ENCODE measurements around a stretch of chr6.

DNA sequence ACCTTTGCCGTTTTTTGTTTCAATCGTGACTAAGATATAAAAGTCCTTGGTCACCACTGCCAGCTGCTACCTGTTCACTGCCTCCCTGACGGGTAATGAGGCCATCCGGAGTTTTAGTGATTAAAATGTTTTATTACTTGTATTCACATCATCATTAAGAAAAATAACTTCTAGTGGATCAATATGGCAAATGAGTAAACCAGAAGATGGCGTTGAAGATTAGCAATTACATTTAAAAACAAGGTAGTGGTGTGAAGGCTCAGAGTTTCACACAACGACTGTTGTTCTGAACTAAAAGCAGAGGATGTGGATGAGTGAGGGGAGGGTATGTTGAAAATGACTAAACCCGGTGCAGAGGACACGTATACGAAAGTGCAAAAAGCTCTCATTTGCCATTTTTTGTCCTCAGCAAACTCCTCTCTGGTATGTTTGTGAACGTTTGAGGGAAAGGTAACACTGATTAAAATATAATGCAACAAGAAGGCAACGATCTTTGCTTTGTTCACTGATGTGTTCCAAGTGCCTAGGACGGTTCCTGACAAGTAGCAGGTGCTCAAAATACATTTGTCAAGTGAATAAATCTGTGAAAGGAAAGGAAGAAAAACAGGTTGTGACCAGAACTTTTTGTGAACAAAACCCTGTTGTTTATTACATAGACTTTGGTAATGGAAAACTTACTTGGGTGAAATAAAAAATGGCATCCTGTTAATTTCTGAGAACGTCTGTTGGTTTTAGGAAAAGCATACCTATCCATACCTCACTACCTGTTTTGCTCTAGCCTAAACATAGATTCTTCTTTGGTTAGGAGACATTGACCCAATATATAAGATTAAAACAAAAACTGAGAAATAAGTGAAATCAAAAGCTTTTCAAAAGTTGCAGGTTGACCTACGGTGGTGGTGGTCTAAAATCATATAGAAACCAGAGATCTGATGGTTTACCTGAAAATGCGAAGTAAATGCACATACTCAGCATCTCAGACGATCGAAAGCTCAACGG is 1.7 kb upstream of the IRF4 start:
- PRO-cap: no peak
- RAMPAGE, long total RNA: no peak

GRCh38 chr6:404697-405362 is 13.3 kb downstream of the IRF4 start:
- PRO-cap: no peak
- RAMPAGE, long total RNA: no peak

- PRO-cap: no peak
- RAMPAGE, long total RNA: no peak
These were observed 55.1 kb downstream of the IRF4 start for GRCh38 chr6:446623-447111.

DNA sequence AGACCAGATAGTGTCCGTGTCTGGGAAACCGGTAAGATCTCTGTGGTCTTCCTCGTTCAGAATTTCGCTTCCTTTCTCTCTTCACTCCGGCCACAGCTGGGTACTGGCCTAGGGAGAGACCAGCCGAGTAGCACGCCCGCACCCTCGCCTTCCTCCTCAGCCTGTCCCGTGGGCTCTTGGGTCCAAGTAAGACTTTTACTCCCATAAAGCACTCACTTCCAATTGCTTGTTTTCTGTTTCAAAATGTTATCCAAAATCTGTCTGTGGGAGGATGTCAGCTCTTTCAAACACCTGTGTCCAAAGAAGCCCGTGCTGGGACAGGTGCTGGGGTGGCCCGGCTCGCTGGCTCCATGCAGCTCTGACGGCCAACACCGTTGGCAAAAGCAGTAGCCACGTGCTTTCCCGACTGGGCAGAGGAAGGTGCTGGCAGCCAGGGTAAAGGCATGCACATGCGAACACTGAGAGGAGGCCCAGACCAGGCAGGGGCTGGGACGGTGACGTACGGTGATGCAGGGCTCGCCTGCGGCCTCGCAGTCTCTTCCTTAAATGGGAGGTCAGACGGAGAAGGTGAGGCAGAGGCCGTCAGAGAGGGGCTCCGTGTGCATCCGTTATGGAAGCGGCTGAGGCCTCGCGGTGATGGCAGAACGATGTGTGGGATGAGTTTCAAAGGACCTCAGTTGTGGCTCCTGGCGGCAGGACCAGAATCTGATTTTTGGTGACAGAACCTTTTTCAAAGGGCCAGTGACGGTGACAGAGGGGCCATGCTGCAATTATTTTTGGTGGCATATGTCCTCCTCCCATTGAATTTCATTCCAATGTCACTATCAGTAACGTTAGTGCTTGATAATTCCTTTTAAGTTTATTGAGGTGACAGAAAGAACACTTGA is 112.4 kb downstream of the IRF4 start:
- PRO-cap: no peak
- RAMPAGE, long total RNA: no peak

GRCh38 chr6:1063577-1064251 is 248.2 kb upstream of the FOXQ1 start:
- PRO-cap: no peak
- RAMPAGE, long total RNA: no peak

DNA sequence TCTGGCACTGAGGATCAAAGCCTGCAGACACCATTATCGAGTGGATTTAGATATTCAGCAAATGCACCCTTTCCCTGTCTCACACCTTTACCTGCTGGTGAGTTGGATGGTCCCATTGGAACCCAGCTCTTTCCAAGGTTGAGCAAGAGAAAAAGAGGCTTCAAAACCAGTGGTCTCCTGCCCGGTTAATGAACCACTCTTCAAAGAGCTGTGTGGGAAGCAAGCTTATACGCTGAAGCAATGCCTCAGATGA is 83.5 kb upstream of the FOXQ1 start:
- PRO-cap: no peak
- RAMPAGE, long total RNA: no peak

DNA sequence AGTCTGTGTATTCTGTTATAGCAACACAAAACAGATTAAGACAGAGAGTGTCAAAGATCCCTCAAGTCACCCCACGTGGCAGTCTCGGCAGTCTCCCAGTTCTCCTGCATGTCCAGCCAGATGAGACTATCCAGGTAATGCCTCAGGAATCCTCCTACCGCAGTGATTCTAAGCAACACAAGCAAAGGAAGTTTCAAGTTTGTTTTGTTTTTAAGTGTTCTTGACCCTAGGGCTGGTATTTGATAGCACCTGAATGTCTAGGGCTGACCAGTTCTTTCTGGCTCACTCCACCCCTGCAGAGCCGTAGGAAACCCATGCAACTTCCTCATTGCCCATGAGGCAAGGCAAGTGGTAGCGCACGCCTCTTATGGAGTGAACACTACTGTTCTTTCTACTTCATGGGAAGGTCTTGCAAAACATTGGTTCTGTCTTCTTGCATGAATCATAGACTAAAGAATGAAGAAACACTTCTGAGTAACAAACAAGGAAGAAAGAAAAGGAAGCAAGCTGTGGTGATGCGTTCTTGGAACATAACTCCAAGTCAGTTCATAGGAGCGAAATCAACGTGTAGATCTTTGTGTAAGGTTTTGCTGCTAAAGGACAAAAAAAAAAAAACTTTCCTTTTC is 24.7 kb upstream of the FOXQ1 start:
- PRO-cap: no peak
- RAMPAGE, long total RNA: no peak

- PRO-cap: no peak
- RAMPAGE, long total RNA: no peak
These were observed 15.8 kb upstream of the FOXQ1 start for GRCh38 chr6:1296193-1296453.

DNA sequence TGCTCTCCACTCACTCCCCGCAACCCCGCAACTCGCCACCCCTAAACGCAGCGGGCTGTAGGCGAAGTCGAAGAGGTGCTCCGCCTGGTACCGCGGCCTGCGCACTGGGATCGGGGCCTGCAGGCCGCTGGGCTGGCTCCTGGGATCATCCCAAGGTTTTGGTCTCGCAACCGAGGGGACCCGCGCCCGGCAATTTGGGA is 4.7 kb upstream of the FOXF2 start:
- PRO-cap: no peak
- RAMPAGE, long total RNA: no peak

GRCh38 chr6:1389888-1390360 is 548 bp downstream of the FOXF2 start:
- PRO-cap: no peak
- RAMPAGE, long total RNA: no peak

- PRO-cap: no peak
- RAMPAGE, long total RNA: no peak
These were observed 3.7 kb upstream of the FOXC1 start for GRCh38 chr6:1606058-1606336.

DNA sequence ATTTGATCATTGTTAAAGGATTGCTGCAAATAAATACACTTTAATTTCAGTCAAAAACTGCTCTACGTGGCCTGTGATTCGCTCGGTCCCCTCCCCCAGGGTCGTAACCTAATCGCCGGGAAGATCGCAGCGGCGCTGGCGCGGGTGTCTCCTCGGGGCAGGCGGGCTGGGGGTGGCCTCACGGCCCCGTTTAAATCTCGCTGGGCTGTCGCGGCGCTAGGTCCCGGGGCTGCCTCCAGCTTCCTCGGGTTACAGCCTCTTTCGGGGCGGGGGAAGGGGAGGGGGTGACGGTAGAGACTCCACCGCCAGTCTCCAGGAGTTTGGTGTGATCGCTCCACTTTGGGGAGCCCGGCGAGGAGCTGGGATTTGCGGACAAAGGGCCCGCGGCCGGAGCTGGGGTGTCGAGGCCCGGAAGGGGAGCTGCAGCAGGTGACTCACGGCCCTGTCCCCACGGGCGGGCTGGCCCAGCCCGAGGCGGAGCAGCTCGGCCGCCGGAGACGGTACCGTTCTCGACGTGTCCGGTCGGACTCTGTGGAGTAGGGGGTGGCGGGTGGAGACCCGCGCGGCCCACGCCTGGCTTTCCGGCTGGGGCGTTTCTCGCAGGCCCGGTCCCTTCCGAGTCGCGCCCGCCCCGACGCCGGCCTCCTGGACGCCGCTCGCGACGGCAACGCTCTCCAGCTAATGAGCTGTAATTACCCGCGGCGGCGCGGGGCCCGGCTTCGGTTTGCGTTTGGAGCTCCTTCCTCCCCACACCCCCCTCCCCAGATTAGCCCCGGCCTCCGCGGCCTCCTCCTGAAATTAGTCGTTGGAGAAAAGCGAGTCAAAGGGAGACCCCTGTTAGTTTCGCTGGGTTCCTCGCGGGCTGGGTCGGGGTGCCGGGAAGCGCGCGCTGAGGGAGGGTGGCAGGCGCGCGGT is 4.4 kb downstream of the FOXC1 start:
- PRO-cap: no peak
- RAMPAGE, long total RNA: no peak

- PRO-cap: no peak
- RAMPAGE, long total RNA: no peak
These were observed 7.8 kb downstream of the FOXC1 start for GRCh38 chr6:1617333-1618108.

GRCh38 chr6:1767229-1767868 is 157.6 kb downstream of the FOXC1 start:
- PRO-cap: no peak
- RAMPAGE, long total RNA: no peak

DNA sequence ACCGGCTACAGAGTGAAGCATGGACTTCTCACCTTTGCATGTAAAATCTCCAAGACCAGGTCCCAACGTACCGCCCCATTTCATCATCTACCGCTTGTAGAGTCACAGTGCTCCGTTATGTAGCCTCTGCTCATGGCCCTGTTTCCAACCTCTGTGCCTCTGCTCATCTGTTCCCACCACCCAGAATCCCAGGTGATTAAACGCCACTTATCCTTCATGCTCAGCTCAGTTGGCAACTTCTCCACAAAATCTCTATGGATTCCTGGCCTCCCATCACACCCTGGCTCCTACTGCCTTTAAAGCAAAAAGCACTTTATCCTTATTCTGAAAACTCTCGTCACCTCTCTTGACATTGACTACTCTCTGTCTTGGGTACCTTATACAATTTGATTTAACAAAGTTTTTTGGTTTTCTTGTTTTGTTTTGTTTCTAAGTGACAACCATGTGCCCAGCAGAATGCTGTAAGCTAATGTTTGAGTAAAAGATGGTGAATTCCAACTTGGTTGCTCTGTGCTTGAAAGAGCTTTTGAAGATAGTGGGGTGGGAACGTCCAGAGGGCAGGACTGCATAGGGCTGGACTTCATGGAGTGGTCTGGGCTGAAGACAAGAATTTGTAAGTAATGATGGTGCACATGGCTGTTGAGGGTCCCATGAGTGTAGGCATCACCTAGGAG is 238.6 kb downstream of the FOXC1 start:
- PRO-cap: no peak
- RAMPAGE, long total RNA: no peak

DNA sequence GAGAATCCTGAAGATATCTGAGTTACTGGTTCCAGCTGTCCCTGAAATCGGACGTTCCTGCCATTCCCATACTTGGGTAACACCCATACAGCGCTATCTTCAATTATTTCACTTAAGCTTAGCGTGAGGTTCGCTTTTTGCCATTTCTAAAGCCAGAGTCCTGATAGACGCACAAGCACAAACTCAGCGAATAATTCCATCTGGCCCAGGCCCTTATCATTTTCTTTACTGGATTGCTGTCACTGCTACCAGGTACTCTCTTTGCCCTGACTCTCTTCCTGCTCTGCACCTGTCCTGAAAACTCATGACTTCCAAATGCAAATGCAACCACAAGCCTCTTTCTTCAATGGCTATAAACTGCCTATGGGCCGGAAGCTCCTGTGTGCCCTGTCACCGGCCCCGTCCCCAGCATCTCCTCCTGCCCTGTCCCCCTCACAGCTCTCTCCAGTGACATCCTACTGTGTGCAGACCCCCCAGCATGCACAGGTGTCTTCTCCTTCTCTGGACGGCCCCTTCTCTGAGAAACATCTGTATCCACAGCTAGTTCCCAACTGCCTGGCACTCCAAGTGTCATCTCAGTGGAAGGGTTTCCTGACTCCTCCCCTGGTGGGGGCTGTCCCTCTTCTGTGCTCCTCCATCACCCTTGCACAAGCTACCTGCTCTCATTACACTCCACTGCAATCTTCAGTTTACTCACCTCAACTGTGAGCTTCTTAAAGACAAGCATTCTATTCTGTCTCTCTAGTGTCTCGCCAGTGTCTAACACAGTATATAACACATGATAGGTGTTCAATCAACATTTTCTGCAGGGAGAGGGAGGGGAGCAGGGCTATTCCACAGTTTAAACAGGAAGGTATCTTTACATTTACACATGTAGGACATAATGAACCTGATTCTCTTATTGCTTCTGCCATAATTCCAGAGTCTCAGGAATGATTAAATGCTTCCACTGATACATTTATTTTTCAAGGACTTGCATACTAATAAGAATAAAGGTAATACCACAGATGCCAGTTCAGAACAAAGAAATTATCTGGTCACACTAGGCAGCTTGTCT is 302.4 kb downstream of the GMDS start:
- PRO-cap: no peak
- RAMPAGE, long total RNA: no peak

GRCh38 chr6:2347906-2348515 is 102.6 kb upstream of the GMDS start:
- PRO-cap: no peak
- RAMPAGE, long total RNA: no peak

DNA sequence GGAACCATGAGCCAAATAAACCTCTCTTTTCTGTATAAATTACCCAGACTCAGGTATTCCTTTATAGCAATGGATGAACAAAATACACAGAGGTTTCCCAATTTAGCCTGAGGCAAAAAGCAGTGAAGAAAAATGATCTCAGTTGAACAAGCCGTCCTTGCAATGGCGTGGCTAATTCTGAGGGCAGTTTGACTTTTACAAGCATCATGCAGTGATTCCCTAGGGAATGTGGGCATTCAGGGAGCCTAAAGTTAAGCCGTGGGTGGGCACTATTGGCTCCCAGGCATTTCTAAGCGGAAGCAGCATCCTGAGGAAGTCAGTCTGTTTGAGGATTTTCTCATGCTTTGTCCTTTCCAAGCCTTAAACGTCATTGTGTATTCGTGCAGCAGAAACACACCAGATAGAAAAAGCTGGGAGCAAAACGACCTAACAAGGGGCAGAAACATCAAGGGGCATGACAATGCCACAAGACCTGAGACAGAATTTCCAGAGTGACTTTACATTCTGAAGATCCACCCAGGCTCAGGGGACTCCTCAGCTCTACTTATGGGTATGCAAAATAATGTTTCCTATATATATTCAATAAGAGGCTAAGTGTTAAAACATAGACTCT is 133.8 kb downstream of the MYLK4 start:
- PRO-cap: no peak
- RAMPAGE, long total RNA: no peak

DNA sequence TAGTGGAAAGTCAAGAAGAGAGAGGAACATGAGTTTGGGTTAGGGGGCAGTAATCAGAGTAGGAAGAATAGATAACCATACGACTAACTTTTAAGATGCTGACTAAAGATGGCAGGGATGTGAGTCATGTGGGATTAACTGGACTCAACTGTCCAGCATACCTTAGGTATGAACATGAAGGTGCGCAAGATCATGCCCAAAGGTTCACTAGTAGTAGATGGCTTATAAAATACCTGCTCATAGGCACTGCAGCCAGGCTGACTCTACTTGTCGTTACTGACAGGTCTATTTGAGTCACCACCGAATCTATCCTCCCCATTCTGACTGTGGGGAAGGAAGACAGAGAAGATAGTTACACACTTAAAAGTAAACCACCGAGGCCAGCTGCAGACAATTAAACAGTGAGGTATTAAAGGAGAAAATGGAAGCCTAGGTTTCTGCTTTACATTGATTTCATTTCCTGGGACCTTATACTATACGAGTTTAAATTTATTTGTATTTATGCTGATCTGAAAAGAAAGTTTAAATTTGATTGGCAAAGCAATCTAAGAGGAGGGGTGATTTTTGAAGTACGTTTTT is 4.2 kb upstream of the WRNIP1 start:
- PRO-cap: no peak
- RAMPAGE, long total RNA: no peak

DNA sequence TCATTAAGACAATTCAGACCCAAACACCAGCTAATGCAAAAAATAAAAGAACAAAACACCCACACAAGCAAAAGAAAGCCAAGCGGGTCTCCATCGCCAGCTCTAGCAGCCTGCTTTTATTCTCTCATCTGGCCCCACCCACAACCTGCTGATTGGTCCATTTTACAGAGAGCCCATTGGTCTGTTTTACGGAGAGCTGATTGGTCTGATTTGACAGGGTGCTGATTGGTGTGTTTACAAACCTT is 2.3 kb upstream of the WRNIP1 start:
- PRO-cap: no peak
- RAMPAGE, long total RNA: no peak

Data from OCI-LY7 (cell line).